AG09319 (cell line): ENCODE measurements around the genes SS18L1 and RPS21.

DNA sequence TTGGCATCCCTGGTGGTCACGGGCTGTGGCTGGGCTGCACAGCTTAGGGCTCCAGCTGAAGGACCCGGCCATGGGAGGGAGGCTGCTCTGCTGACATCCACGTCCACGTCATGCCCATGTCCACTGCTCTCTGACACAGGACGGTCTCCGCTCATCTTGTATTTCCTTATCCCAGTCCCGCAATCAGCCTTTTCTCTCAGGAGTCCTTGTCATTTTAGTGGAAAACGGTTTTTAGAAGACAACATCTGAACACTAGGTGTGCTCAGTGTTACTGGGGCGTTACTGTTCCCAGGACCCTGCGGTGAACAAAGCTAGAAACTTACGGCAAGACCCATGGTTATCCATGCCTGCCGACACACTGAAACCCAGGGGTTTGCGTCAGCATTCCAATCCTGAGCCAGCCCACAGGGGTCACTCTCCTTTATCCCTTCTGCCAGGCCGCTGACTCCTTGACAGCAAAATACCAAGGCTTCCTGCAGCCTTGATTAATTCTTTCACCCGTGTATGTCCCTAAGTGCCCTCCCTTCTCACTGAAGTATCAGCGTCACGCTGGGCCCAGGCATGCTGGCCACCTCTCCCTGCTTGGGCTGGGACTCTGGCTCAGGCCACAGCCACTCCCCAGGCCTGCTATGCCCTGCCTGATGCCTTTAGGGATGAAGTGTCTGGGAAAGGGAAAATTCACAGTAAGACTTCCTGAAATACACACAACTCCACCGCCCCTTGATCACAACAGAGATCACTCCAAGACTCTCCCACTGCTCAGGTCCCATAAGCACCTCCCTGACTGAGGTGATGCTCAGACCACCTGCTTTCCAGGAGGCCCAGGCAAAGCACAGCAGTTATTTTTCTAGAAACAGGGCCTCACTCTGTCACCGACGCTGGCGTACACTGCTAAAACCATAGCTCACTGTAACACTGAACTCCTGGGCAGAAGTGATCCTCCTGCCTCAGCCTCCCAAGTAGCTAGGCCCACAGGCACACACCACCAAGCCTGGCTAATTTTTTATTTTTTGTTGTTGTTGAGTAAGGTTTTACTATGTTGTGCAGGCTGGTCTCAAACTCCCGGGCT lies 63.7 kb downstream of the TAF4 start:
- RRBS = no CpG with 5 or more reads among the region's 22 CpGs

DNA sequence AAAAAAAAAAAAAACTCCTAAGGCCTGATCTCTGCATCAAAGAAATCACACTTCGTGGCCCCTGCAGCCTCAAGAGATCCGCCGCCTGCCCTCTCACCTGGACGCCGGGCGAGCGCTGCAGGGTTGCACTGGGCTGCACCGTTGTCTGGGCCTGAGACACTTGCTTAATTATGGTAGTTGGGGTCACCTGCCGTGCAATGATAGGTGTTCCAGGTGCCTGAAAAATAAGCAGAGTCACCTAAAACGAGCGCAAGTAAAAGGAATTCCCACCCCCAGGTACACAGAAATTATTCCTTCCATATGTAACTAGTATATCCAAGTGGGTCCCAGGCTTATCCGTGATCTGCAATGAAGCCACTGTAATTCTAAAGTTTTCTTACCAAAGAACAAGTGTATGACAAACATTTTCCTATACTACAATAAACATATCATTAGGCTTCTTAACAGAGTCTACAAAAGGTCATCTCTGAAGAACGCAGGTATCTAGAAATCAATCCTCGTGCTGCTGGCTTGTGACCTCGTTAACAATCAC lies 52.9 kb downstream of the TAF4 start:
- RRBS = no CpG with 5 or more reads among the region's 15 CpGs

DNA sequence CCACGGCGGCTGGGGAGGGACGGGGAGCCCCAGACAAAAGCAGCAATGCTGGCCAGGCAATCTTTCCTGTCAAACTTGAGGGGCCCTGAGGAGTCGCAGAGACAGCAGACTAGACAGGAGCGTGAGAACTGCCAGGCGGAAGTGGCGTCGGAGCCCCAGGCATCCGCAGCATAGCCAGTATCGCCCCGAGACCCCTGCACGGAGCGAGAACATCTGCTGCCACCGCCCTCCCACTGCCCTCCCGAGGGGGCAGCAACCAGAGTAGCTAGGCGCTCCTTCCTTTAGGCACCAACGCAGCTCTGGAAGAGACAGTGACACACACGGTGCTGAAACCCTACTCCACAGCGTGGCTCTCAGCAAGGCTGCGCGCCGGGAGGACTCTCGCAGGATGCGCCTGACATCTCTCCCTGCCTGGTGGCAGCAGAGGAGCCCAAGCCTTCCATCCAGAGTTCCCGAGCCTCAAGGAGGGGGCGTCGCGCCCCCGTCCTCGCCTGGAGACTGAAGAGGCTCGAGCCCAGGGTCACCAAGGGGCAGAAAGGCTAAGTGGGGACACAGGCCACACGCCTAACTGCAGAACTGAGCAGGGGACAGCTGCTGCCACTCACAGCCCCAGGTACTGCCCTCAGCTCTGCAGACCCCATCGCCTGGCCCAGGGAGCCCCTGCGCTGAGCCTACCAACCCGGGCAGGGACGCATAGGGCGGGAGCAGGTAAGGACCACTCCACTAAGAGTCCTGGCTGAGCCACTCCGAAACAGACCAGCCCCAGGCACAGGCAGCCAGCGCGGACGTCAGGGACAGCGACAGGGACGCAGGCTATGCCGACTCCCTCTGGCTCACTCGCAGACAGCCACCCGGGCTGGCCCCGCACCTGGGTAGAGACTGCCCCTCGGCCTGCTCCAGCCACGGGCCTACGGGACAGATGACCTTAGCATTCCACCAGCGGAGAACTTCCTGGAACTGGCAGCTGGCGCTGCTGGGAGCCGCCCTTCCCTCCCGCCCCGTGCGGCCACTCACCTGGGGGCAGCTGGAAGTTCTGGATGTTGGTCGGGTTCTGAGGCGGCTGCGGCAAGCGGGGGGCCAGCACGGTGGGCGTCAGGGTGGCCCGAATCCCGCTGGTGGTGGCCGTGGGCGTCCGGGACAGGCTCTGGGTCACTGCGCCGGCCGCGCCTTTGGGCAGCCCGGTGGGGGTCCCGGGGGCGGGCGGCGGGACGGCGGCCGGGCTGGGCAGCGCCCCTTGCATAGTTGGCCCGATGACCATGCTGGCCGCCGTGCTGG lies 1.8 kb downstream of the TAF4 start:
- RRBS = 3% methylated on average over 5 of the region's 83 CpGs

- RRBS = no CpG with 5 or more reads among the region's 10 CpGs
Observed at GRCh38 chr20:62135542-62136388, 7.4 kb downstream of the PSMA7 start.

DNA sequence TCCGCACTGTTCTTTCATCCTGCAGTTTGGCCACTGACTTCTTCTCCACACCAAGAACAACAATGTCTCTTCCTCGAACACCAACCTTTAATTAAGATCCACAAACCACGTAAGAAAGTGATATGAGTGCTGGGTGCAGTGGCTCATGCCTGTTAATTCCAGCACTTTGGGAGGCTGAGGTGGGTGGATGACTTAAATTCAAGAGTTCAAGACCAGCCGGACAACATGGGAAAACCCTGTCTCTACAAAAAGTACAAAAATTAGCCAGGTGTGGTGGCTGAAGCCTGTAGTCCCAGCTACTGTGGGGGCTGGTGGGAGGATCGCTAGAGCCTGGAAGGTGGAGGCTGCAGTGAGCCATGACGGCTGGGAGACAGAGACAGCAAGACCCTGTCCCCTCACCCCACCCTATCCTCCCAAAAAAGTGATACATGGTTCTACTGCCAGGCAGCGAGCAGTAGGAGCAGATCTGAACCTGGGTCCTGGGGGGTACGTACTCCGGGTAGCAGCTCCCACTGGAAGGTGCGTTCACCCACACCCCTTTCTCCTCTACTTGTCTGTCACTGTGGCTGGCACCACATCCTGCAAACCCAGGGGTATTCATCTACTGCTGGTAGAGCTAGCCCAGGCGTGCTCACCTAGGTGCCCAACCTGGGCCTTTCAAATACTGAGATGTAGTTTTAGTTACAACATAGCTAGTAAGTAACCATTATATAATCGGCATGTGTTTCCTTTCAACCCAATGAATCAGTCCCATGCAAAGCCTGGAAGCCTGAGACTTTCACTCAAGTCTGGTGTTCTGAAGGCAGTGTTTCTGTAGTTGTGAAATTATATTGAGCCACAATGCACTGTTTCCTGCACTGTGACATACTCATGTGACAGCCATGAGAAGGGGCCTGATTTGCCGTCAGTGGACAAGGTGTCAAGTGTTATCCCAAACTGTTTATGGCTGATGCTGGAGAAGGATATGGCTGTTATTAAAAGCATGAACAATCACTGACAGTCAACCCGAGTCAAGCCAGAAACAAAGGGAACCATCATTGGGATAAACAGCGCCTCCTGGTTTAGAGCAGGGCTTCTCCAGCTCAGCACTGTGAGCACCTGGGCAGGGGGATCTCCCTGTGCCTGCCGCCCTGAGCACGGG lies 2.0 kb downstream of the PSMA7 start:
- RRBS = no CpG with 5 or more reads among the region's 17 CpGs

GRCh38 chr20:62143672-62143997 lies at the start of gene SS18L1:
Gene SS18L1 (plus strand): TSS chr20:62143769.
- RRBS = 2% methylated on average over 24 of the region's 51 CpGs

DNA sequence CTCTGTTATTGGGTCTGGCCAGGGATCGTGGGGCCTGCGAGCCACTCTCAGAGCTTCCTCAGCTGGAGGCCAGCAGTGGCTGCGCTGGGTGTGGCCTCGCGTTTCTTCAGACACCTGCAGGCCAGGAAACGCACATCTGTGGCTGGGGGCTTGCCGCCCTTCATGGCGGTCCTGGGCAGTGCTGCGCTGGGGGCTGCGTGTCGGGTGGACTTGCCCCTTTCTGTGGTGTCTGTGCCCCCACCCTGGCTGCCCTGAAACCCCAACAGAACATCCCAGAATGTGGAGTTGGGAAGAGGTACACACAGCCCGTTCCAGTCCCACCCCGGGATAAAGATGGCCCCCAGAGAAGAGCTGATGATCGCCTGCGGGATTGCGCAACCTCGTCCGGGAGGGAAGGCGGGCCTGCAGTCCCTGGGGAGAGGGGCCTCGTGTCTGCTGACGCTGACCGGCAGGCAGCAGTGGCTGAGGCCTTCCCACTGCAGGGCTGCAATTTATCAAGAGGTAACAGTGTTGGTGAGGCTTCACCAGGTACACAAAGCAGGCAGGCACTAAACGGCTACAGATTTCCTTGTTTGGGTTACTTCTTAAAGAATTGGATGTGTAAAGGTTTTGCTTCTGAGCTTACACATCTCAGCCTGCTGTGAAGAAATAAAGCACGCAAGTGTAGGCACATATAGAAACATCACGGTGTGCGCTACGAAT lies 16.8 kb upstream of the MTG2 start:
- RRBS = 71% methylated on average over 10 of the region's 27 CpGs

- RRBS = no CpG with 5 or more reads among the region's 32 CpGs
Observed at GRCh38 chr20:62178338-62179469, 4.1 kb upstream of the MTG2 start.

DNA sequence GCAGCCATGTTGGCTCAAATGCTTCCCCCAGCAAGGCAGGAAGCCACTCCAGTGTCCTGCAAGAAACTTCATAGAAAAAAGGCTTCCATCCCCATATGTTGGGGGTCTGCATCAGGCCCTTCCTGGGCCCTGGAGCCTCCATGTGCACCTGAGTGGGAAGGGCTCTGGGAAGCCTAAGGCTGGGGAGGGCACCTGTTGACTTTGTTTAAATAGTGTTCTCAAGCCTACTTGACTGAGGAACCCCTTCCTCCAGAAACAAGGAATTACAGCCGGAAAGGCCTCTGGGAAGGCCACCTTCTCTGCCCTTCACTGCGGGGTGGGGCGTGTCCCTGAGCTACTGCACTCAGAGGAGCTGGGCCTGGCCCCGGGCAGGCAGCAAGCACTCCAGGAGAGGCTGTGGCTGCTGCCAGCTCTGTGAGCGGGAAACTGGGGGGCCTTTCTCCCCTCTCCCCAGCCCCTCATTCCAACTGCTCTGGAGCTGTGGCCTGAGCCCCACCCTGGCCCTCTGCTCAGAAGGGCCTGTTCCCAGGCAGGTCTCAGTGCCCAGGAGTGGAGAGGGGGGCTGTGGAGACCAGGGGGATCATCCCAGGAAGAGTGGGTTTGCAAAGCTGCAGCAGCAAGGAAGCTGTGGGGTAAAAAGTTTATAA lies 4.0 kb upstream of the OSBPL2 start:
- RRBS = 48% methylated on average over 2 of the region's 5 CpGs

DNA sequence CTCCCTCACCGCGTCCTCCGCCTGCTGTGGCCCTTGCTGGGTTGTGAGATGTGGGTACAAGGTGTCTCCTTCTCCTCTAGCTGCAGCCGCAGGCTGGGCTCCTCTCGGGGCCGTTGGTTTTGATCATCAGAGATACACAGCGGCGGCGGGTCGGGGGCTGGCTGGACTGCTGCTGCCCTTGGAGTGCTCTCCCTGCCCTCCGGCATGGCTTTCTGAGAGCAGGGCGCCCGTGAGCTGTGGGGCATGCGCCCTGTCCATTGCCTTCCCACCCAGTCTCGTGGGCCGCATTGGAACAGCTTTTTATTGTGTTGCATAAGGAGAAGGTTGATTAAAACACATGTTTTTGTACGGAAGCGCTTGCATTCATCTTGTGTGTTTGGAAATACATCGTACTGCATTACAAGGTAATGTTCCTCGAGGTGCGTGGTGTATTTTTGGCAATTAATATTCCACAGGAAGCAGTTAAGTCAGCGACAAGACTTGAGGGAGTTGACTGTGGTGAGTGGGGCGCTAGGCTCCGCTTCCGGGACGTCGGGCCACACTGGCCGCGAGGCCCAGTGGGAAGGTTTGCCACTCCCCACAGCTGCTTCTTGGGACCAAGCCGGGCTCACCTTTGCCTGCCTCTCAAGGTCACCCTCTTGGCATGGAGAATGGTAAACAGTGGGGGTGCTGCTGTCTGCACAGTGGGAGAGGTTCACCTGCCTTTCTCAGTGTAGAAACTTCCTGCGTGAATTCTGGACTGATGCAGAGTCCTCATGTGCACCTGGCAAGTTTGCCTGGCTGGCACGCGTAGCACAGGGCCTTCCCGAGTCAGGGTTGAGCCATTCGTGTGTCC lies 6.1 kb downstream of the OSBPL2 start:
- RRBS = 90% methylated on average over 6 of the region's 35 CpGs

DNA sequence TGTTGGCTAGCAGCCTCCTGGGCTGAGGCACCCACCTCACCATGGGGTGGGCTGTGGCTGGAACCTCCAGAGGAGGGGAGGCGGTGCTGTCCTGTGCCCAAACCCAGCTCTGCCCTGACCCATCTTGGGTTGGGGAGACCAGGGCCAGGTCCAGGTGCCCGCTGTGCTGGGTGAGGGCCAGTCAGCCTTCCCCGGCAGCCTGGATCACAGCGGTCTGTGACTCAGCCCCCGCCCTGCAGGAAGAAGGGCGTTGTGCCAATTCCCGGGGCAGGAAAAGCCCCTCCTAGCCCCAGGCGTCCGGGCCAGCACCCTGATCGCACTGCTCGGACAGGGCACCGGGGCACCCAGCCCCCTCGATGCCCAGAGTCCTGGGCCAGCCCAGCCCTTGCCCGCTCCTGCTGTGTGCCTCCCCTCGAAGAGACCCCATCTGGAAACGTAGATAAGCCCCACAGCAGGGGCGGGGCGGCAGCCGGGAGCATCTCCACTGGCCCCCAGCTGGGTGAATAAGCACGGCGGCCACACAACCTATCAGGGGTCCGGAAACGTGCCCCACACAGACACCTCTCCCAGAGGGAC lies 10.0 kb downstream of the LAMA5 start:
- RRBS = 33% methylated on average over 14 of the region's 23 CpGs

GRCh38 chr20:62358946-62360270 lies 7.7 kb downstream of the LAMA5 start:
- RRBS = no CpG with 5 or more reads among the region's 45 CpGs

GRCh38 chr20:62361696-62362257 lies 5.3 kb downstream of the LAMA5 start:
- RRBS = no CpG with 5 or more reads among the region's 16 CpGs

- RRBS = no CpG with 5 or more reads among the region's 7 CpGs
Observed at GRCh38 chr20:62370914-62371255, 3.8 kb upstream of the LAMA5 start.

DNA sequence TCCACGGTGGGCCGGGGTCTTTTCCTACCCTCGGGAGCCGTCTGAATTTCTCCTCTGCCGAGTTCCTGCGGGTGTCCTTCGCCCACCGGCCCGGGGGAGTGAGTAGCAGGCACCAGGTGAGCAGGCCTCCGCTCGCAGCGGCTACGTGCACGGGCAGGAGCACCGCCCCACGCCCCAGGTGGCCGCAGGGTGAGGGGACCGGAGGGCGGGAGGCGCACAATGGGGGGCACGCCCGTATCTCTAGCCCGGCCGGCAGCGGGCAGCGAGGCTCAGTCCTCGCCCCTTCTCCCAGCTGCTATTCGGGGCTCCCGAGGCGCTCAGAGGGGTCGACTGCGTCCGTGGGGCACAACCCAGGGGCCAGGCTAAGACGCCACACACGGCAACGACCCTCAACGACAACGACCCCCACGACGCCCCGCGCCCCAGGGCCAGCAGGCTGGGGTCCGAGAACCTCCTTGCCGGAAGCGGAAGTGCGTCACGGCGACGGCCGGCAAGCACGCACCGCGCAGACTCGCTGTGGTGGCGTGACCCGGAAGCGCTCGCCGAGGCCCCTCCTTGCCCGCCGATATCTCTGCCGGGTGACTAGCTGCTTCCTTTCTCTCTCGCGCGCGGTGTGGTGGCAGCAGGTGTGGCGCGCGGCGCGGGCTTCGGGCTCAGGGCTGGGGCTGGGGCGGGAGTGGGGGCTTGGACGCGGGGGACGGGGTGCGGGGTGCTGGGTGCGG lies at the start of gene RPS21:
Gene RPS21, plus strand, starts transcription at position 593 of the 722 bp plus-strand sequence.
- RRBS = 2% methylated on average over 26 of the region's 78 CpGs

DNA sequence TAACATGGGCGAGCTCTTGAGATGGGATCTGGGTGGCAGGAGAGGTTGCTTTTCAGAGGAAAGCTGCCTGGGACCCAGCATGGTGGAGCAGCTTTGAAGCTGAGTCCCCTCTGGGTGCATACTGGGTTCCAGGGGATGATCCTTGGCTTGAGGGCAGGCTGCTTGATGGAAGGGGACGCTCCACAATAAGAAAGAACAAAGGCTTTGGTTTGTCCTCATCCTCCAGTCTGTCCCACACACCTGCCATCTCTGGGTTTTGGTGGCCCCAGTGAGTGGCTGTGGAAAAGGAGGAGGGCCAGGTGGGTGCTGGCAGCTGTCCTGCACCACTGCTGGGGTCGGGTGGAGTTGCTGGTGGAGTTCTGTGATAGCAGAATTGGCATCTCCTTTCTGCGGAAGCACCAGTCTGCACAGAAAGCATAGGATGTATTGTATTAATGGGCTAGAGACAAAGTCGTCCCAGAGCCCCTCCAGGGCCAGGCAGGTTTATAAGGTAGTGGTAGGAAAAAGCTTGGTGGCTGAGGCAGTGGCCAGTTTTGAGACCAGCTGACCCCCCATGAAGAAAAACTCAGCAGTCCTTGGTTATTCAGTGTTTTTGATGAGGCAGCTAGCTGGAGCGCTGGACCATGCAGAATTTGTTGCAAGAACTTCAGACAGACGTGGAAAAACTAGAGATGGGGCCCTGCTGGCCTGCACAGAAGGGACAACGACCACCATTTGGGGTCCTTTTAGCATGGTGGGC lies 2.4 kb downstream of the RPS21 start:
- RRBS = no CpG with 5 or more reads among the region's 8 CpGs

DNA sequence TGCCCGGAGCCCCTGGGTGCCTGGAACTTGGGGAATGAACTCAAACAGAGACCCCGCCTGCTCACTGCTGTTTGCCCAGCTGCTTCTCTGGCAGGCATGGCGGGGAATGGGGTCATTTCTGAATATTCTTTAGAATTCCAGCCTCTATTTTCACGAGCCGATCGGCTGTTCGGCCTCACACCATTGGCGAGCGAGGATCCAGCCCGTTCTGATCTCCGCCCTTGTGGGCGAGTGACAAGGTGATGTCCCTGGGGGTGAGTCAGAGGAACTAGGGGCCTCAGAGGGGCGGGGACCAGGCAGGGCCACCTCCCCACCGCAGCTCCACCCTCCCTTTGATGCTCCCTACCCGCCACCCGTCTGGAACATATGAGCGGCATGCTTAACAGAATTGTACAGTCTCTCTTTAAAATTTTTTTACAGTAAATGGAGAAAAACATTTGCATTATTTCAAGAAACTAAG lies 48.0 kb upstream of the GATA5 start:
- RRBS = no CpG with 5 or more reads among the region's 17 CpGs

DNA sequence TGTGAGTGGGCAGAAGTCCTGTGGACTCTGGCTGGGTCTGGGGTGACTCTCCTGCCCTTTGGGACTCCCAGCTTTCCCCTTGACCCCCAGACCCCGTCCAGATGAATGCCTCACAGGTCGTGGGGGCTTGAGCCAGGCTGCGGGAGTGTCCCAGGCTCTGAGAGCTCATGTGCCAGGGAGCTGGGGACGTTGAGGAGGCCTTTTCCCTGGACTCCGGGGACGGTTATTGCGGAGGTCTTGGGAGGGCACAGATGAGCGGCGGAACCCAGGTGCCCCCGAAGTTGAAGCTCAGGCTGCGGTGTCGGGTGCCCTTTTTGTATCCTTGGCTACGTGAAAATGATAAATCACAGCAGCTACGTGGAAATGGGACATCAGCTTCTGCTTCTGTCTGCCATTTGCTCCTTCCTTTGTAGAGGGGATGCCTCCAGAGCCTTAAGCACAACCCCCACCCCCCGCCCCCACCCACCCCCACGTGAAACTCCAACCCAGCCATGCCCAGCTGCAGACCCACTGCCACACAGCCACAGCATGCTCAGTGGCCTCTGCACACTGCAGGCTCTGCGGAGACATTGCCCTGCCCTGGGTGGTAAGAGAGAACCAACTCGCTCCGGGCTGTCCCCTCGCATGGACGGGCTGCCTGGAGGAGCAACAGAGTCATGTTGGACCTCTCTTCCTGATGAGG lies 76.2 kb upstream of the GATA5 start:
- RRBS = 52% methylated on average over 3 of the region's 21 CpGs

DNA sequence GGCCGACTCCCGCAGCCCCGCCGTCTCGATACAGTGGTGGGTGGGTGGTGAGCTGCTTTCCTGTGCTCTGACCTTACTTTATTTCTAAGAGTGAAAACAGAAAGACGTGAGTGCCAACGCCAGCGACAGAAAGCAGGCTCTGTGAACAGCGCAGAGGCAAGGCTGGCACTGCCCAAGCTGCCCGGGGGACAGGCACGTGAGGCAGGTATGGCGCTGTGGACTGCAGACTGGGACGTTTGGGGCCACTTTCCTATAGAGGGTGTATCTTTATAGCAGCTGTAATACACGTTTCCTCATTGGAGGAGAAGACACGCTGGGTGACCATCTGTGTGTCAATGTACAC lies 67.5 kb upstream of the SLCO4A1 start:
- RRBS = no CpG with 5 or more reads among the region's 15 CpGs

GRCh38 chr20:62618534-62619016 lies 23.7 kb upstream of the SLCO4A1 start:
- RRBS = no CpG with 5 or more reads among the region's 10 CpGs